Left lung (tissue), 1 donor: ENCODE measurements around the genes ITK, SOX30 and C5orf52.

GRCh38 chr5:156954216-156954740, 8.7 kb downstream of the TIMD4 start:
- PRO-cap, result no peak

- PRO-cap, result no peak
These were observed 6.5 kb downstream of the GARIN3 start for GRCh38 chr5:157159572-157160002.

GRCh38 chr5:157180504-157181391, at the start of gene ITK:
TSS of gene ITK (plus strand) at chr5:157180840.
- PRO-cap, result unidirectional peak, plus-strand start at chr5:157180857

GRCh38 chr5:157193493-157194213, 13.0 kb downstream of the ITK start:
- PRO-cap, result no peak

DNA sequence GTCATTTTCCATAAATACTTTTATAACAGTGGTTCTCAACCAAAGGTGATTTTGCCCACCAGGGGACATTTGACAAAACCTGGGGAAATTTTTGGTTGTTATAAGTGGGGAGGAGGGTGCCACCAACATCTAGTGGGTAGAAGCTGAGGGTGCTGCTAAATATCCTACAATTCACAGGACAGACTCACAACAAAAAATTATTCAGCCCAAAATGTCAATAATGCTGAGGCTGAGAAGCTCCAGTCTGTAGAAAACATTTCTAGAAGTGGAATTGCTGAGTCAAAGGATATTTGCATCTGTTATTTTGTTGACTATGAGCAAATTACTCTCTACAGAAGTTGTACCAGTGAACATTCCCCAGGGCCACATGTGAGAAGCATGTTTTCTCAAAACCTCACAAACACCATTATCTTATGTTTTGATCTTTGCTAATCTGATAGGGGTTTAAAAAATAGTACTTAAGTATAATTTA, 15.3 kb downstream of the ITK start:
- PRO-cap, result no peak

- PRO-cap, result no peak
These were observed 16.5 kb downstream of the ITK start for GRCh38 chr5:157197075-157197682.

DNA sequence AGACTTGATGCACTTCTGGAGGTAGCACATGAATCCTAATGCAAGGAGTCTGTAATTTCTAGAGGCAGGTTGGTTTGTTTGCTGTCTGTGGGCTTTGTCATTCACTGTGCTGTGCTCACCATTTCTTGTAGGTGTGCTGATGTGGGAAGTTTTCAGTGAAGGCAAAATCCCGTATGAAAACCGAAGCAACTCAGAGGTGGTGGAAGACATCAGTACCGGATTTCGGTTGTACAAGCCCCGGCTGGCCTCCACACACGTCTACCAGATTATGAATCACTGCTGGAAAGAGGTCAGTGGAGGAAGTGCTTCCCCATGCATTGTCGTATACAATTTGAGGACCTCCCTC, 17.2 kb upstream of the CYFIP2 start:
- PRO-cap, result no peak

DNA sequence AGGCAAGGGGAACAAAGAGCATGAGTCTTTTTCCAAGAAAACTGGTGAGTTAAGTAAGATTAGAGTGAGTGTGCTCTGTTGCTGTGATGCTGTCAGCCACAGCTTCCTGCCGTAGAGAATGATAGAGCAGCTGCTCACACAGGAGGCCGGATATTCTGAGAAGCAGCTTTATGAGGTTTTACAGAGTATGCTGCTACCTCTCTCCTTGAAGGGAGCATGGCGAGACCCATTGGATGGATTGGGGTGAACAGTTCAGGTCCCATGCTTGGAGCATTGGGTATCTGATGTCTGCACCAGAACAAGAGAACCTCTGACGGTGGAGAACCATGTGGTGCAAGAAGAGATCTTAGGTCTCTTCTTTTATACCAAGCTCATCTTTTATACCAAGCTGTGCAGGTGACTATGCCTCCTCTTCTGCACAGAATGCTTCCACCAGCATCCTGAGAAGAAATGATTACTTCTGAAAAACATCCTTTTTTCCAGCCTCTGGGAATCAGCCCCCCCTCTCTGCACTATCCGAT, 12.7 kb upstream of the CYFIP2 start:
- PRO-cap, result no peak

GRCh38 chr5:157291275-157291817, 25.4 kb downstream of the CYFIP2 start:
- PRO-cap, result no peak

- PRO-cap, result no peak
These were observed 28.6 kb downstream of the CYFIP2 start for GRCh38 chr5:157294480-157295048.

DNA sequence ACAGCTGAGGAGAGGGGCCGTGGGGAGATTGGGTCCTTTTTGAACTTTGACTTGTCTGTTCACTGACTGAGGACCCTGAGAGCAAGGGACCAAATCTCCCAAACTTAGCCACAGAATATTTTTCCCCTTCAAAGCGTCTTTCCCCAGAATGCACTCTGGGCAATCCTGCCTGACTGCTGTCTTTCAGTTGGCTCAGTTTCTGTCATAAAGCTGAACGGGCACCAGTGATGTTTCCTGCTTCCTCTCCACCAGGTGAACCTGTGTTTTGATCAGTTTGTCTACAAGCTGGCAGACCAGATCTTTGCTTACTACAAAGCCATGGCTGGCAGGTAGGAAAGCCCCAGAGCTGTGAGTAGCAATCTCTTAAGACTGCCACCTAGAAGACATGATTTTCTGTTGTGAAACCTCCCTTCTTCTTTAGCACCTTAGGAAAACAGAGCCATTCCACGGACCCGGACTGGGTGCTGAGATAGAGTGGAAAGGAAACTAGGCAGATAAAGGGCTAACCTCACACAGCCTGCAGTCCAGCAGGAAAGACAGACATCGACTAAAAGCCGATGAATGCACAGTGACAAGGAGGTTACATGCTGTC, 17.7 kb downstream of the FNDC9 start:
- PRO-cap, result no peak

DNA sequence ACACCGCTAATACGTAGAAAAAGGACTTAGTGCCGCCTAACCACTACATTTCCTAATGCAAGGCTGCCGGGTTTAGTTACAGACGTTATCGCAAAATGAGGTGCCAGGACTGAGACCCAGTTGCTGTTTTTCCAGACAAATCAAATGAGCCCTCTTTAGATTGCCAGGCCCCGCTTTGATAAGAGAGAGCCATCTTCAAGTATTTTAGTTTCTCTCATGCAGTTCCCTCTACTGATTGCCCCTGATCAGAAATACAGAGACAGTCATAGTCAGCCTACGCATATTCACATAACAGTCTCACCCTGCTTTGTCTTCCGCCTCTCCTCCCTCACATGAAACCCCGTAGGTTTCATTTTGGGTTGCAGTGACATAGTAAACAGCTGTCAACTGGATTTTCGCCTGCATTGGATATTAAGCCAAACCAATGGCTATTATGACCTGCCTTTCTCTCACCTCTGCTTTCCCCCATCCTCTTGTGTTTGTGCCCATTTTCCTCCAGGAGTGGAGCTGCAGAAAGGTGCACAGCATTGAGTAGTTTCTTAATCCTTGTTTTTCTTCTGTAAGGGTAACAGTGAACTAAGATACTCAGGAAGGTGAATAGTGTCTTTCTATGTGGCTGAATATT, 968 bp downstream of the FNDC9 start:
- PRO-cap, result no peak

GRCh38 chr5:157463587-157464133, 3.6 kb downstream of the NIPAL4 start:
- PRO-cap, result no peak

- PRO-cap, result no peak
These were observed 54.2 kb downstream of the ADAM19 start for GRCh38 chr5:157521209-157521862.

DNA sequence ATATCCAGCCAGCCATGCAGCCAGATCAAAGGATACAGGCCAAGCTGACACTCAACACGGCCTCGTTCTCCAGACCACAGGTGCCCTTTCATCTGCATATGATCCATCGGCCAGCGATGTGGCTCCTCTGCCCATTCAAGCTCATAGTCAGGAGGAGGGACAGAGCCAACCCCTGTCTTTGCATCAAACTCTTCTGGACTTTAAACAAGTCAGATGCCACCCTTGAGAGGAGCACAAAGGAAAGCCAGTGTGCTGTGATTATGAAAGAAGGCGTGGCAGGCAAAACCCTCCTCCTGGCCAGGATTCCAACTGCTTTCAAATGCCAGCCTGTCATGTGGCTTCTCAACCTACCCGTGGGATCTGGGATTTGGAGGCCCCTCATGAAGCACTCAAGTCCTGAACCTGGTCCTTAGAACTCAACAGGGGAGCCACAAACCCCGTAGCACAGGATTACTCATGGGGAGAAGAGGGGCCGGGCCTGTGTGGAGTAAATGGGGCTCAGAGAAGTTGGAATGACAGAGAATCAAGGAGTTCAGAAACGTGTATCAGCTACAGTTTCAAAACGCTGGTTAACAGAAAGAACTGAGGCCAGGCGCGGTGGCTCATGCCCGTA, 42.4 kb downstream of the ADAM19 start:
- PRO-cap, result no peak

DNA sequence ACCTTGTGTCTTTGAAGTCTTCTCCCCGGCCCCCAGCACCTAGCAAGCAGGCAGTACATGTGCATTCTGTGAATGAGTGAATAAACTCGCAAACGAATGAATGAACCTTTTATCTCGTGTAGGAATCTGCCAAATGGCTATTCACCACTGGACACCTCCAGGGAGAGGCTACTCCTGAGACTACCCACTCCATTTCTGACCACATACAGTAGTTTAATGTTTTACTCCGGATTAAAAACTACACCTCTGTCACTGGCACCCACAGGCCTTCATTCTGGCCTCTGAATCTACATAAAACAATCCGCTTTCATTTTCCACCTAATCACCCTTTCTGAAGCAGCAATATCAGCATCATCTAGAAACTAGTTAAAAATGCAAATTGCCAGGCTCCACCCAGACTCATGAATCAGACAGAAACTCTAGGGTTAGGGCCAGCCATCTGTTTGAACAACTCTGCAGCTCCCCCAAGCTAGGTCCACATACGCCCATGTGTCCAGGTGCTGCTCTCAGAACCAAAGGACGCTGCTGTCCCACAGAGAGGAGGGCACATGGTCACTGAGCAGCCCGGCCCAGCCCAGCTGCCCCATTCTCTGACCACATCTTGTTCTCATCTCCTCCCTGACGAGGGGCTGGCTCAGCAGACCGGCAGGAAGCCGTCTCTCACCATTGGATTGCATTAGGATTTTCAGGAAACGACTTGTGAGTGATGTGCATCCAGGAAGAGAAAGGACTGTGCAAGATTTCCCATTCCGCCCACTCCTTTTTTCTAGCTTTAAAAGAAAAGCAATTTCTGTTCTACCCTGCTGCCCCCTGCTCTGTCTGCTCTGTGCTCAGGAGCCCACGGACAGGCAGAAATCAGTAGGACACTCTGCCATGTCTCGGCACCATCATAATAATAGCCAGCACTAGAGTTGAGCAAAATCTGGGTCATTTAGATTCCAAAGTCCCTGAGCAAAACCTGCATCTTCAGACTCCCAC, 34.7 kb downstream of the ADAM19 start:
- PRO-cap, result bidirectional peak, plus-strand start at position 706 of the sequence, minus-strand start at position 592 of the sequence

DNA sequence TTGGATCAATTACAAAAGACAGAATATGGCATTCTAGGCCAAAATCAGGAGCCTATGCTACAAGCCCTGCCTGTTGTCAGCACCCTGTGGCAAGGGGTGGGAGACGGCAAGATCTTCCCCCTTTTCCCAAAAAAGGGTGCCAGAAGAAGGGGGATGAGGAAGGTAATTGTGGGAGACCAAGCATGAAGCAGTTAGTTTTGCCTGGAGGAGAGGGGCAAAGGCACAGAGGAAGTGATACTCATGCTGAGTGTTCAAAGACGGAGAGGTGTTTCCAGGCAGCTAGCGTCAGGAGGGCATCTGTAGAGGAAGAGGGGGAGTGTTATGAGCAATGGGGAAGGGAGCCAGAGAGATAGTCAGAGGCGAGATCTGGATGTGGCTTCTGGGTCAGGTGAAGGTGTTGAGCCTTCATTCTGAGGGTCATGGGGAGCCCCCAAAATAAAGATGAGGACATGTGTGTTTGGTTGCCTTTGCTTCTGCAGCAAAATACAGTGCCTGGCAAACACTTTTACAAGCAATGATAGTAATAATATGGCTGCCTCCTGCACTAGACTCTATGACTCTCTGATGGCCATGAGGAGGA, 27.0 kb upstream of the ADAM19 start:
- PRO-cap, result no peak

DNA sequence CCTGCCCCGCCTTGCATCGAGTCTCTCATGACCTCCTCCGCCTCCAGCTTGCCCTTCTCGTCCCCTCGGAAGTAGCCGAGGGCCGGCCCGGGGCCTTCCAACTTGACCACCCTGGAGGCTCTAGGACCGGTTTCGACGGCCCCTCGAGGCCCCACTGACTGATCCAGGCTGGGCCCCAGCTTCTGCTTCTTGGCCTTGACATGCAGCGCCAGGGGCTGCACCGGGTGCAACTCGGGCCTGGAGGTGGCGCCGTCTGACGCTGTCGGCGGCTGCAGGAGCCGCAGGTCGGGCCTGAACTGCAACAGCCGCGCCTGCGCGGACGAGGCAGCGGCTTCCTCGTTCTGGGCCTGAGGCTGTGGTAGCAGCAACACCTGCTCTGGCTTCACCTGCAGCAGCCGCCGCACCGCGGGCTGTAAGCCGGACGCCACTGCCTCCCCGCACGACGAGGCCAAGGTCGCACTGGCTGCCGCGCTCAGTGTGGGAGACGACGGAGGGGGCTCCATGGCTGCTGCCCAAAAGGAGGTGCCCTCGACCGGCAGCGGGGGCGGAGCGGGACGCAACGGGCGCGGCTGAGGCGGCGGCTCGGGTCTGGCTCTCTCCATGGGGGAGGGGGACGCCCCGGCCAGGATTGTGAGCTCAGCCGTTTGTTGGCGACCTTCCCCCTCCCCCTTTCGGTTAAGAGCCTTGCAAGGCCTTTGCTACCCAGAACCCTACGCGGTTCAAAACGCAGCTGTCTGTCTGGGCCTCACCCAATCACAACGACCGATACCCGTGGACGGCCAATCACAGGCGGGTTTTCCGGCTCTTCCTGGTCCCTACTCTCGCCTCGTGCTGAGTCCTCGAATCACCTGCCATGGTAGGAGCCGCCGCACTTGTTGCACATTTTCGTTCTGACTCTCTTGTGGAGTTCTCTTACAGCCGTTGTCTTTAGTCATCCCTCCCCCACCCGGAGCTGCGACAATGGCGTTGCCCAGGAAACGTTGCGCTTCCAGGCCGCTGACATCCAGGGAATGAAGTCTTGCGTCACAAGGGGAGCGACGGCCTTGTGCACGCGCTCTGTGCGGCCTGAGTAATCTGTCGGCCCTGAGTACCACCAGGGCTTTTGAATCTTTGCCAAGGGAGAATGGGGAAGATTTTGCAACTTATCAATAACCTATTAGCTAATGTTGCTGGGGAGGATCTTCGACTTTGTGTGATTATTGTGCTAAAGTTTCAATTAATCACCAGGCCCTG, at the start of gene SOX30:
Gene SOX30, minus strand, starts transcription at position 962 of the 1,233 bp plus-strand sequence.
- PRO-cap, result bidirectional peak, plus-strand start at position 339 of the sequence, minus-strand start at position 255 of the sequence

DNA sequence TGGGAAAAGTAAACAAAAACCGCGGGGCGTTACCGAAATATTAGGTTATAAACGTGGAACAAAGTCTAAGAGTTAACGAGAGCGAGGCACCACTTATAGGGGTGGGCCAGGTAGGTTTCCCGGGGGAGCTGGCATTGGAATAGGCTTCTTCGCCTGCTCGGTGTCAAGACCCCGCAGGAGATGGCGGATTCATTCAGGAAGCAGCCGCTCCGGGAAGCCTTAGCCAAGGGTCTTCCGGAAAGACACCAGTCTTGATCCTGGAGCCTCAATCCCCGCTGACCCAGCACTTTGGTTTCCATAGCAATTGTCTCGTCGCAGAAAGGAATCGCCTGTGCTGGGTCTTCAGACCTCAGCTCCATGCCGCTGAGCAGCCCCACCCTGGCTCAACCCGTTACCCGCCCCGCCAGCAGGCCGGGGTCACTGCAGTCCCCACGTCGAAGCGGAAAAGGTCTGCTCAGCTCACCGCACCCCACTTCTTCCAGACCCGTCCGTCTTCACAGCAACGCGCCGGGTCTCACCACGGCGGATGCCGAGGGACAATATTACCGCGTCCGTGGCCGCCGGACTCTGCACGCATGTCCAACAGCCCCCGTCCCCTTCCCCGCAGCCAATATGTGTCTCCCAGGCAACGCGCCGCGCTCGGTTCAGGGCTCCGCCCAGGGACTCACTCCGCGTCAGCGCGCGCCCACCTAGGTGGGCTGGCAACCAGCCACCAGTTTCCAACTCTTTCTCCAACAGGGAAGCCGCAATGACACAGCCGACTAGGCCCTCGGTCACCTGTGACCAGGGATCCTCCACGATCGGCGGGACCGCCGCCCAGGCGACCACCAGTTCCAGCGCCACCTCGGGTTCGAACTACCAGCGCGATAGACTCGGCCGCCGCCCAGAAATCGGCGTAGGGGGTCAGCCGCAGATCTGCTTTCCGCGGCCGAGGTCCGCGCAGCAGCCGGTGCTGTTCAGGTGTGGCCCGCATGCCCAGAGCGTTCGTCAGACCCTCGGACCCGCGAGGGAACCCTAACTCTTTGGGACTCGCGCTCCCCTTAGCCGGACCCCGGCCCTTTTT, at the start of gene C5orf52:
Gene C5orf52, plus strand, starts transcription at position 667 of the 1,063 bp plus-strand sequence.
- PRO-cap, result bidirectional peak, plus-strand start at position 248 of the sequence, minus-strand start at position 182 of the sequence

GRCh38 chr5:157748757-157749280, 5.3 kb downstream of the LSM11 start:
- PRO-cap, result no peak